Placental pericyte (primary cell): ENCODE measurements around the genes SERPINB11, TIMM21 and C18orf63.

- CAGE, long polyA plus RNA, result no peak
Observed at GRCh38 chr18:63702810-63703194, at the start of gene SERPINB11. Gene SERPINB11, plus strand, starts transcription at chr18:63702960.

- CAGE, long polyA plus RNA, result no peak
Observed at GRCh38 chr18:66135895-66136390, 385.1 kb downstream of the CDH7 start.

DNA sequence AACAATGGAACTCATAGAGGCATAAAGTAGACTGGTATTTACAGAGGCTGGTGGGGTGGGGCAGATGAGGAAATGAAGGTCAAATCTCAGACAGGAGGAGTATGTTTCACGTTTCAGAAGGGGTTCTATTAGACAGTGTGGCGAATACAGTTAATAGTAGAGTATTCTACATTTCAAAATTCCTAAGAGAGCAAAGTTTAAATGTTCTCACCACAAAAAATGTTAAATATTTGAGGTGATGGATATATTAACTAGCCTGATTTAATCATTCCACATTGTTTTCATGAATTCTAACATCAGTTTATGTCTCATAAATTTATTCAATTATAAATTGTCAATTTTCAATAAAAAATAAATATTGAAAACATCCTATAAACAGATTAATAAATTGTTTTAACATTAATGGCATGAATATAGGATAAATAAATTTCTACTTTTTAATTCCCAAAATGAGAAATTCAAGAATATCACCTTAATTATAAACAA is 4.5 kb downstream of the CDH19 start:
- CAGE, long polyA plus RNA, result no peak

GRCh38 chr18:66640524-66640795 is 36.6 kb upstream of the CDH19 start:
- CAGE, long polyA plus RNA, result no peak

GRCh38 chr18:67517450-67517815 is 913 bp upstream of the DSEL start:
- CAGE, long polyA plus RNA, result no peak

- CAGE, long polyA plus RNA, result no peak
Observed at GRCh38 chr18:68984285-68984638, 186.4 kb downstream of the CCDC102B start.

GRCh38 chr18:70047973-70048310 is 100.3 kb upstream of the CD226 start:
- CAGE, long polyA plus RNA, result no peak

GRCh38 chr18:70378306-70378909 is 89.6 kb downstream of the SOCS6 start:
- CAGE, long polyA plus RNA, result no peak

DNA sequence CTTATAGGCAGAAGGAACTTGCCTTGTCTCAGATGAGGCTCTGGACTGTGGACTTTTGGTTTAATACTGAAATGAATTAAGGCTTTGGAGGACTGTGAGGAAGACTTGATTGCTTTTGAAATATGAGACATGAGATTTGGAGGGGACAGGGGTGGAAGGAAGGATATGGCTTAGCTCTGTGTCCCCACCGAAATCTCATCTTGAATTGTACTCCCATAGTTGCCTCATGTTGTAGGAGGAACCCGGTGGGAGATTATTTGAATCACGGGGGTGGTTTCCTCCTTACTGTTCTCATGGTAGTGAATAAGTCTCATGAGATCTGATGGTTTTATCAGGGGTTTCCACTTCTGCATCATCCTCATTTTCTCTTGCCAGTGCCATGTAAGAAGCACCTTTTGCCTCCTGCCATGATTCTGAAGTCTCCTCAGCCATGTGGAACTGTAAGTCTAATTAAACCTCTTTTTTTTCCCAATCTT is 310.5 kb downstream of the SOCS6 start:
- CAGE, long polyA plus RNA, result no peak

DNA sequence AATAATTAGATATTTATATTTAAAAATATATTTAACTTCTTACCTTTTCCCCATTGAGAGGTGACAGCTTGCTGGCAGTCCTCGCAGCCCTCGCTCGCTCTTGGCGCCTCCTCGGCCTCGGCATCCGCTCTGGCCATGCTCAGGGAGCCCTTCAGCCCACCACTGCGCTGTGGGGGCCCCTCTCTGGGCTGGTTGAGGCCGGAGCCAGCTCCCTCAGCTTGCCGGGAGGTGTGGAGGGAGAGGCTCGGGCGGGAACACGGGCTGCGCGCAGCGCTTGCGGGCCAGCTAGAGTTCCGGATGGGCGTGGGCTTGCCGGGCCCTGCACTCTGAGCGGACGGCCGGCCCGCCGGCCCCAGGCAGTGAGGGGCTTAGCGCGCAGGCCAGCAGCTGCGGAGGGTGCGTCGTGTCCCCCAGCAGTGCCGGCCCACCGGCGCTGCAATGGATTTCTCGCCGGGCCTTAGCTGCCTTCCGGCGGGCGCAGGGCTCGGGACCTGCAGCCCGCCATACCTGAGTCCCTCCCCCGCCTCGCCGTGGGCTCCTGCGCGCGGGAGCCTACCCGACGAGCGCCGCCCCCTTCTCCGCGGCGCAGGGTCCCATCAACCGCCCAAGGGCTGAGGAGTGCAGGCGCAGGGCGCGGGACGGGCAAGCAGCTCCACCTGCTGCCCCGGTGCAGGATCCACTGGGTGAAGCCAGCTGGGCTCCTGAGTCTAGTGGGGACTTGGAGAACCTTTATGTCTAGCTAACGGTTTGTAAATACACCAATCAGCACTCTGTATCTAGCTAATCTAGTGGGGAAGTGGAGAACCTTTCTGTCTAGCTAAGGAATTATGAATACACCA is 335.0 kb downstream of the CBLN2 start:
- CAGE, long polyA plus RNA, result no peak

DNA sequence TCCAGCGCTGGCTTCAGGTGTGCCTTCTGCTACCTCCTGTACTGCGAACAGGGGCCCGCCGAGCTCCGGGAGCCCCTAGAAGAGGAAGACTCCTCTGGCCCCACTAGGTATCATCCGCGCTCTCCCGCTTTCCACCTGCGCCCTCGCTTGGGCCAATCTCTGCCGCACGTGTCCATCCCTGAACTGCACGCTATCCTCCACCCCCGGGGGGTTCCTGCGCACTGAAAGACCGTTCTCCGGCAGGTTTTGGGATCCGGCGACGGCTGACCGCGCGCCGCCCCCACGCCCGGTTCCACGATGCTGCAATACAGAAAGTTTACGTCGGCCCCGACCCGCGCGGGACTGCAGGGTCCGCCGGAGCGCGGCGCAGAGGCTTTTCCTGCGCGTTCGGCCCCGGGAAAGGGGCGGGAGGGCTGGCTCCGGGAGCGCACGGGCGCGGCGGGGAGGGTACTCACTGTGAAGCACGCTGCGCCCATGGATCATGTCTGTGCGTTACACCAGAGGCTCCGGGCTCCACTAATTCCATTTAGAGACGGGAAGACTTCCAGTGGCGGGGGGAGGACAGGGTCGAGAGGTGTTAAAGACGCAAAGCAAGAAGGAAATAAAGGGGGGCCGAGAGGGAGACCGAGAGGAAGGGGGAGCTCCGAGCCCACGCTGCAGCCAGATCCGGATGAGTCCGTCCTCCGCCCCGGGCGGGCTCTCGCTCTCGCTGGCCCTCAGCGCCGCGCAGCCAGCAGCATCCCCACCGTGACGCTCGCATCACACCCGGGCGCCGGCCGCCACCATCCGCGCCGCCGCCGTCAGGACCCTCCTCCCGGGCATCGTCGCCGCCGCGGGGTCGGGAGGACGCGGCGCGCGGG is 748 bp downstream of the NETO1 start:
- CAGE, long polyA plus RNA, result no peak

DNA sequence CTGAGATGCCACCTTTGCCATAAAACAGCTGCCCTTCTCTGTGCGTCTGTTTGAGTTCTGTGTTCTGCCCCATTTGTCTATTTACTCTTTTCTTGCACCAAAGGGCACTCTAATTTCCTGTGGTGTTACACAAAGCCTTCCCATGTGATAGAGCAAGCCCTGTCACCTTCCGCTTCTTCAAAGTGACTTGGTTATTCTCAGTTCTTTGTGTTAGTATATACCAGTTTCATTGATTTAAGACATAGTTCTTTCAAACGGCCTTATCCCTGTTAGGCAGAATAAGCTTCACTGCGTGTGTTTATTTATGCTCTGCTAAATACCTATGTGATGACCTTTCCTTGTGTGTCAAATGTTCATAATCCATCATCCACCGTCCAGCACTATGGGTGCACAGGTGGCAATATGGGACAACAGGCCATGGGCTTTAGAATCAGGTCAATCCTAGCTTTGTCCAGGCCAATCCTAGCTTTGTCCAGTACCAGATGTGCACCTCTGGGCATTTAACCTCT is 83.9 kb downstream of the FBXO15 start:
- CAGE, long polyA plus RNA, result no peak

GRCh38 chr18:74148240-74149358 is at the start of gene TIMM21:
Gene TIMM21, plus strand, starts transcription at chr18:74148523.
- CAGE, long polyA plus RNA, result no peak

- CAGE, long polyA plus RNA, result no peak
Observed at GRCh38 chr18:74216948-74217334, 68.6 kb downstream of the TIMM21 start.

- CAGE, long polyA plus RNA, result no peak
Observed at GRCh38 chr18:74234039-74234547, 57.7 kb downstream of the CYB5A start.

GRCh38 chr18:74266096-74266676 is 25.6 kb downstream of the CYB5A start:
- CAGE, long polyA plus RNA, result no peak

- CAGE, long polyA plus RNA, result no peak
Observed at GRCh38 chr18:74277898-74278675, 13.7 kb downstream of the CYB5A start.

DNA sequence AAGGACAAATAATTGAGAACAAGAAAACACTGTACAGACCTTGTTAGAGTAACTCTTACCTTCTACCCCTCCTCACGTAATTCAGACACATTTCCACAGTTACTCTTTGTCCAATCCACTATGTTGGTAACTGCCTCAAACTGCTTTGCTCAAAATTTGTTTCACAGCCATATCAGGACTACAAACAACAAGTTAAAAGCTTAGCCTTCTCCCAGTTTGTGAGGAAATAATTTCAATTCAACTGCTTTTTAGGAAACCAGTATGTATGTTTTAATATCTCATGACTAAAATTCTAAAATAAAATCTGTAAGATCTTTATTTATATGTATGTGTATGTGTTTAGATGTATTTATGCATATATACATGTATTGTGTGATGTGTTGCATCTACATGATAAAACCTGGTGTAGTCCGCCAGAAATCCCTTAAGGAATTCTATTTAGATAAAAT is 8.9 kb upstream of the CYB5A start:
- CAGE, long polyA plus RNA, result no peak

DNA sequence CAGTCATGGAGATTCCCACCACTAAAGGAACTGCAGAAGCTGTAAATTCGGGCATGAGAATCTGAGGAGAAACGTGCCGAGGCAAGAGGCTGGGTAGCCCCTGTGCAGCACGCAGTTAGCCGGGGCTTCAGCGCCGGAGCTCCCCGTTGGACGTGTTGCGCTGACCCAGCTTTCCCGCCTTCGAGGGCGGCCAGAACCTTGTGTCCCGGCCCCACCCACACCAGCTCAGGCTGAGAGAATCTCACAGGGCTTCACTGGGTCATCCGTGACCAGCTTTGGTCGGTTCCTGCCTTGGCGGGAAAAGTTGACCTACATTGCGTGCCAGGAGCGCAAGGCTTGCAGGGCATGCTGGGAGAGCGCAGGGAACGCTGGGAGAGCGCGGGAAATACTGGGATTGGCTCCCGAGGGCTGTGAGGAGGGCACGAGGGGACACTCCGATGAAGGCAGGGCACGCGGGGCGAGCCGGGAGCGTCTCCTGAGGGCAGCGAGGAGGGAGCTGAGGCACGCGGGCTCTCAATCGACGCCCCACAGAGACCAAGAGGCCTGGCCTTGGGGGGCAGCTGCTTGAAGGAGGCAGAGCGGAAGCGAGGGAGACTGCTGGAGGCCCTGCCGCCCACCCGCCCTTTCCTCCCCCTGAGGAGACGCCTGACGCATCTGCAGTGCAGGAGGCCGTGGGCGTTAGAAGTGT is at the start of gene C18orf63:
Gene C18orf63 (plus strand): TSS at position 432 of the 688 bp plus-strand sequence.
- CAGE, long polyA plus RNA, result no peak

- CAGE, long polyA plus RNA, result no peak
Observed at GRCh38 chr18:74541566-74542661, 7.6 kb downstream of the CNDP1 start.